HCT116 (cell line): ENCODE measurements around a stretch of chr17.

- RRBS, result no CpG with 5 or more reads among the region's 14 CpGs
These were observed 196.0 kb upstream of the CHMP6 start for GRCh38 chr17:80795658-80796064.

DNA sequence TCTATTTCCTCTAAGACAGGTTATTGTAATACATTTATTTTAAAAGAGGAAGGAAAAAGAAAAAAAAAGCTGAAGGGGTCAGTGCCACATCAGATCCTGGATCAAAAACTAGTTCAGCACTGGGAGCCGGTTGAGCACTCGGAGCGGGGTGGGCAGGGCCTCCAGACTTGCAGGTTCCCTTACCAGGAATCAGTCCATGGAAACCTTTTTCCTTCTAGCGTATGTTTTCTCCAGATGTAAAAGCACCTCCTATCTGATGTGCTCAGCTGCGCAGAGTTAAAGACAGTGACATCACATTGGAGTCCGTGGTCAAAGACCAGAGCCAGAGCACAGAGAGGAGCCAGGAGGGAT, 167.1 kb upstream of the CHMP6 start:
- RRBS, result no CpG with 5 or more reads among the region's 6 CpGs

GRCh38 chr17:80859096-80859706, 132.4 kb upstream of the CHMP6 start:
- RRBS, result 85% methylated on average over 8 of the region's 24 CpGs

- RRBS, result no CpG with 5 or more reads among the region's 23 CpGs
These were observed 53.1 kb upstream of the CHMP6 start for GRCh38 chr17:80938351-80939145.

GRCh38 chr17:81033494-81034330, 1.2 kb upstream of the BAIAP2 start:
- RRBS, result no CpG with 5 or more reads among the region's 25 CpGs

DNA sequence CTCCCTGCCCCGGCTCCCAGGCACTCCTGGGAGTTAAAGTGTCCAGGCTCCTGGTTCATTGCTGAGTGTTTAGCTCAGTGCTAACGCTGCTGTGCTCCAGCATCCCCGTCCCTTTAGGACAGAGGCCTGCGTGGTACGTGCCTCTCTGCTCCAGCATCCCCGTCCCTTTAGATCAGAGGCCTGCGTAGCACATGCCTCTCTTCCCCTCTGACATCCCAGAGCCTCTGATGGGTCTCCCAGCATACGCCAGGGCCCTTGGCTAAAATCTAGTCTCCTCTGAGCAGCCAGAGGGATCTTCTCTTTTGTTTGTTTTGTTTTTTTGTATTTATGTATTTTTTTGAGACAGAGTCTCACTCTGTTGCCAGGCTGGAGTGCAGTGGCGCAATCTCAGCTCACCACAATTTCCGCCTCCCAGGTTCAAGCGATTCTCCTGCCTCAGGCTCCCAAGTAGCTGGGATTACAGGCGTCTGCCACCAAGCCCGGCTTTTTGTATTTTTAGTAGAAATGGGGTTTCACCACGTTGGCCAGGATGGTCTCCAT, 16.2 kb downstream of the BAIAP2 start:
- RRBS, result no CpG with 5 or more reads among the region's 14 CpGs

- RRBS, result no CpG with 5 or more reads among the region's 30 CpGs
These were observed 22.3 kb downstream of the BAIAP2 start for GRCh38 chr17:81056937-81058029.

GRCh38 chr17:81090330-81090720, 55.4 kb downstream of the BAIAP2 start:
- RRBS, result no CpG with 5 or more reads among the region's 13 CpGs

DNA sequence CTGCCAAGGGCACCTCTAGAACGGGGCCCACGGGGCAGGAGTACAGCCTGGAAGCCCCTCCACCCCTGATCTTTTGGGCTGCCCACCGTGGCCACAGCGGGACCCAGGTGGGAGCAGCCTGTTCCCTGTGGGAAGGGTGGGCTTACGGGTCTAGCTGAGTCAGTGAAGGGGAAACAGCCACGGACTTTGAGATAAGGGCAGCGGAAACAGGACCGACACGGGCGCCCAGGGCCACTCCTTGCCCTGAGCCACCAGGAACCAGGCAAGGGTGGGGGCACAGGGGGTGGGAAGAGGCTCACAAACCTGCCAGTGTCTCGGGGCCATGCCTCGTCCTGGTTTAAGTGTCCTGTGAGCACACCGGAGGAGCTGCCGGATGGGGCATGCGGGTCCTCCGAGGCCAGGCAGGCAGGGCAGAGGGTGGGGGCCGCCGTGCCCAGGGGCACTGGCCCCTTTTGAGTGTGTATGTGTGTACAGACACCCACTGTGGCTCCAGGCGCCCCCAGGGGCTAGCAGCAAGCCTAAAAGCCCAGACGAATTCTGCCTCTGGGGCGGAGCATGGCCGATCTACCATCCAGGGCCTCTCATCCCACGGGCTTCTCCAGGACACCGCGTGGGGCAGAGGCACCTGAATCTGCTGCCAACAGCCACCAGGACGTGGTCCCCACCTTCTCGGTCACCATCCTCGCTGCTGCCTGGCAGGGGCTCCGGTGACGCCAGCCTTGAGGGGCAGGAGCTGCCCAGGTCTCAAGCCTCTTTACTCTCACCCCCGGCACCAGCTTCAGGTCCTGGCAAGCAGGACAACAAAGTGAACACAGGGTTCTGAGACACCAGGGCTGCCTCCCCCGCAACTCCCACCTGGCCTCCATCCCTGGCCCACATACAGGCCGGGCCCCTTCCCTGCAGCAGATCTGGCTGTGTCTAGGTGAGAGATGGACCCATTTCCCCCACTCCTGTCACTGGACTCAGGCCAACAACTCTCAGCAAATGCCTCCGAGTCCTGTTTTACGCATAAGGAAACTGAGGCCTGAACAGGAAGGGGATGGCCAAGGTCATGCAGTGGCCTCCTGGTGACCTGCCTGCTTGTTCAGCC, 47.3 kb upstream of the PVALEF start:
- RRBS, result 95% methylated on average over 3 of the region's 35 CpGs

GRCh38 chr17:81190409-81191625, 24.8 kb upstream of the AATK start:
- RRBS, result 97% methylated on average over 16 of the region's 62 CpGs

- RRBS, result 96% methylated on average over 2 of the region's 24 CpGs
These were observed 33.5 kb upstream of the SLC38A10 start for GRCh38 chr17:81328360-81329250.

DNA sequence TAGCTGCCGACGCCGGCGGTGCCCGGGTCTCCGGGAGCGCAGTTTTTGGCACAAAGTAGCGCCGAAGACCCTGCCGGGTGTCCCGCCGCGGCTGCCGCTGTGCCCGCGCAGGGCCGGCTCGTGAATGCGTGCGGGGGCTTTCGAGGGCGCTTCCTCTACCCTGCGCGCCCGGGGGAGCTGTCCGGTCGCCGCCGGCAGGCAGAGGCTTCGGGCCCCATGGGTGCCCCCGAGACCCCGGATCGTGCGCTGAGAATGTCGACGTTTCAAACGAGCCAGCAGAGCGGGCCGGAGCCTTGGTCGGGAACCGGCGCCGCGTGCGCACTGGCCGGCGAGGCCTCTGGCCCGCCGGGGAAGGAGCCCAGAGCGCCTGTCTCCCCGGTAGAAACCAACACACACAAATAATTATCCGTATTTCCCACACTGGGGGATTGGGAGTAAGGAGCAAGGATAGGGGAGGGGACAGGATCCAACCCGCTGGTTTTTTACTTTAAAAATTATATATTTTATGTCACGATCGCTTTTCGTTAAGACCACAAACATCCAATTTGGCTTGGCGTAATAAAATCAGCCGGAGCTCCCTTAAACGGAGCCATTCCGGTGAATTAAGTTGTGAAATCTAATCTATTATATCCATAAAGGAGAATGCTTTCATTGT, 46.7 kb upstream of the SLC38A10 start:
- RRBS, result 96% methylated on average over 28 of the region's 60 CpGs

GRCh38 chr17:81351468-81352027, 43.7 kb upstream of the BAHCC1 start:
- RRBS, result no CpG with 5 or more reads among the region's 12 CpGs

DNA sequence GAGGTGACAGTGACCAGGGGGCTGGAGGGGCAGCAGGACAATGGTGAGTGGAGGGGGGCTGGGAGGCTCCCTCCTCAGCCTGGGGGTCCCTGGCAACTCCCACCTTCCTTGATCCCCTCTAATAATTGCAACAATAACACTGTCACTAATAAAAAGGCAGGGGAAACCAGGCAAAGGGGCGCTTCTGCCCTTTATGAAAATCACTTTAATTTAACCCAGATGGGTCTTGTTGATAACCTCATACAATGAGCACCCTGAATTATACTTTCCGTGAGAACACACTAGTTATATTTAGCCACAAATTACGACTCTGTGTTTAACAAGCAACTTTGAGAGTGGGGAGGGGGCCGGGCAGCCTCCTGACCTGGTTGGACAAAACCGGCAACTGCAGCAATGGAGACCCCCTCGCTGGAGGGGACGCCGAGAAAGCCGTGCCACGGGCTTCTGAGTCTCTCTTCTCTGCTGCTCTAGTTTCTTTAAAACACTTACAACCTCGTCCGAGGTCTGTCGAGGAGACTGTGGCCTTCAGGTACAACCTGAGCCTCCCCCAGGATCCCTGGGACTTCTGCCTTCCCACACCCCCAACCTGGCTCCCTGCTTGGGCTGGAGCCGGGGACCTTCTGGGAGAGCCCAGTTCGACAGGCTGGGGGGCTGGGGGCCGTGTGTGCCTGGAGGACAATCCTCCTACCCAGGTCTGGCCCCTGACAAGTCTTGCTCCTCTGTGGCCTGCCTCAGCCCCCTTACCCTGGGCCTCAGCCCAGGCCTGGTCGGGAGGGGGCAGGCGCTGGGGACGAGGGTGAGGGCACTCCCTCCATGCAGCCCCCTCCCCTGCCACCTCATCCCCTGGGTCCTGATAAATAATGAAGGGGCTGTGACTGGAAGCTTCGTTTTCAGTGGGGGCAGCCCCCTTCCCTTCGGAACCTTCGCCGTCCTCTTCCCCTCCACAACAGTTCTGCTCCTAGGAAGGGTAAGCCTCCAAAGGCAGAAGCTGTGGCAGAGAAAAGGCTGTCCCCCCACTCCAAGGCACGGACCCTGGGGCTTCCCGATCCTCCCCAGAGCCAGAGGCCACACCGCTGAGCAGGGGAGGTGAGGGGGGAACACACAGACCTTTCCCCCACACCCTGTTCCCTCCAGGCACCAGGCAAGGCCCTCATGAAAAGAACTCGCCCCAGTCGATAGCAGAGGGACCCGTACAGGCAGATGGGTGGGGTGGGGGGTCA, 5.3 kb upstream of the BAHCC1 start:
- RRBS, result no CpG with 5 or more reads among the region's 29 CpGs

DNA sequence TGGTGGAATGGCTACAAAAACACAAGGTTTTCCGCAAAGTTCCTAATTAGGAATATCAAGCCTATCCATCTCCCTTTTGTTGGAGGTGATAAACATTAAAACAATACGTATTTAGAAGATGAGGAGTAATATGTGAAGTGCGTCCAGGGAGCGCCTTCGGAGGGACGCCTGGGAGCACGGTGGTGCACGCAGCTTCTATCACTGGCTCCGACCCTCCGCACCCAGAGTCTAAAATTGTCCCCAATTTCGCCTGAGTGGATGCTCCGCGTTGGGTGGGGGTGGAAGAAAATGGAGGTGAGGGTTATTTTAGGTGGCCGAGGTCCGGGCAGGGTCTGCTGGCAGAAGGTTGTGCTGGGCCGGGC, 2.8 kb downstream of the BAHCC1 start:
- RRBS, result 0% methylated on average over 1 of the region's 16 CpGs

GRCh38 chr17:81406351-81406946, 11.2 kb downstream of the BAHCC1 start:
- RRBS, result no CpG with 5 or more reads among the region's 37 CpGs

- RRBS, result 100% methylated on average over 3 of the region's 32 CpGs
These were observed 17.4 kb downstream of the BAHCC1 start for GRCh38 chr17:81412581-81413233.

DNA sequence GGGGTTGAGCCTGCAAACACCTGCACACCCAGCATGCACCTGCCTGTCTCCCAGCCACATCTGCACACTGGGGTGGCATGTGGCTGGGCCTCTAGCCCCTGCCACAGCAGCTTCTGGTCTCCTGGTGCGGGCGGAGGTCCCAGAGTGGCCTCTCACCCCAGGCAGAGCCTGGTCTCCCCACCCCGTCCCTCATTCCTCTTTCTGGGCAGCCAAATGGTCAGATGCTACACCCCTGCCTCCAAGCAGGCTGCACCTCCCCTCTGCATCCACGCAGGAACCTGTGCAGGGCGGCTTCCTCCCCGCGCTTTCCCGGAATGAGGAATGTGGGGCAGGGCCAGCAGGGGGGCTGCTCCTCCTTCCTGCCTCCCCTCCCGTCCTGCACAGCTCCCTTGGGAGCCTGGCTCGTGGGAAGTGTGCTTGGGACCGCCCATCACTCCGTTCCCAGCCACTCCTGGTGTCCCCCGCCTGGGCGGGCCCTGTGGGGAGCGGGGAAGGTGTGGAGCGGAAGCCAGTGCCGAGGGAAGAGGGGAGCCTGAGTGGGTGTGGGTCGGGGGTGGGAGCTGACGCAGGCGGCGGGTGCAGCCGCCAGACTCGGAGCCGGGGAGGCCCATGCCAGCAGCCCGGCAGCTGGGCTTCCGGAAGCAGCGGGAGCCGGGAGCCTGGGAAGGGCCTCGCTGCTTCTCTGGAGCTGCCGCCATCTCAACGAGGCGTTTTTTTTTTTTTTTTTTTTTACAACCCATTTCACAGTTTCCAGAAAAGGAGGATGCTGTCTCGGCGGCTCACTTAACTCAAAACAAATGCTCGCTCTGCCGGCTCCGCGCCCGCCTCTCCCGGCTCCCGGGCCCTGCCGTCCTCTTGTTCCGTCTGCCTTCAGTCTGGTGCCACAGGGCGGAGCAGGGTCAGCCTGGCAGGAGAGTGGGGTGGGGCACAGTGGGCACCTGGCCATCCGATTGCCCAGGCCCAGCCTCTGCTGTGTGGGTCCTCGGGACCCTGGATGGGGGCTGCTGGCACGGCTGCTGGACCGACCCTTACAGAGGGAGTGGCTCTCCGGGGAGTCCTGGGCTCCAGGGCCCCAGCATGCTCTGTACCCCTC, 24.2 kb downstream of the BAHCC1 start:
- RRBS, result no CpG with 5 or more reads among the region's 49 CpGs

DNA sequence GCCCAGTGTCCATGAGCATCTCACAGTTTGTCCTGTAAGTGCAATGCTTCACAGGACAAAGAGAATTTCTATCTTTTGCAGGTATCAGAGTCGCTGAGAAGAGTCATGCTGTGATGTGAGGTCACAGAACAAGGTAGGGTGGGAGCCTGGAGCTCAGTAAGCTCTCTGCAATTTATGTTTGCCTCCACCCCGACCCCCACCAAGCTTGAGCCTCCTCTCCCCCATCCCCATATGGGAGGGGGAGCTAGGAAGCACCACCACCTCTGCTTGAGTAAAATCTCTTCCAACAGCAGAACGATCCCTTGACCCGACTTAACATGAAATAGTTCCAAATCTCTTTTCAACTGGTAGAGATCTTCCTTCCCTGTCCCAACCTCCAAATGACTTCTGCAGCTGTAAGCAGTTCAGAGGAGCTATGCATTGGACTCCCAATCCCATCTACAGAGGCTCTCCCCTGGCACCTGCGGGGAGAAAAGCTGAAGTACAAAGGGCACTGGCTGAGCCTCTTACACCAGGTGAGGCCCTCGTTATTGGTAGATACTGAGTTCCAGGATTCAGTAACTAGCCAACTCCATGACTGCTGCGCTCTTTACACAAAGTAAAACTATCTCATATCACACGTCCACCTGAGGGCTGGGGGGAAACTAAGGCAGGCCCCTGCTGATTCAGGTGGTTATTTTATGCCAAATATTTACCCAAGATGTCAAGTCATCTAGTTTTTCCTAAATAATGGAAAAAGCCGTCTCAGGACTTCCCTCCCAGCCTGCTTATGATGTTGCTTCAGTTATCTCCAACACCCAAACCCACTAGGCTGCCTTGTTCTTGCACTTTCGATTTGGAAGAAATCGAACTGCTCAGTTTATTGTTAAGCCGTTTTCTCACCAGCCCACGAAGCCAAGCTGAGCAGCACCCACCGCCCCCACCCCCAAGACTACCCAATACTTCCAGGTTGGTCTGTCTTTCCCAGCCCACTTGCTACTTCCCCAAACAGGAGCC, 3.3 kb downstream of the ACTG1 start:
- RRBS, result no CpG with 5 or more reads among the region's 14 CpGs

GRCh38 chr17:81512974-81513078, 227 bp upstream of the ACTG1 start:
- RRBS, result 1% methylated on average over 16 of the region's 19 CpGs